Subcutaneous adipose tissue (tissue), 3 donors: ENCODE measurements around a stretch of chr3.

DNA sequence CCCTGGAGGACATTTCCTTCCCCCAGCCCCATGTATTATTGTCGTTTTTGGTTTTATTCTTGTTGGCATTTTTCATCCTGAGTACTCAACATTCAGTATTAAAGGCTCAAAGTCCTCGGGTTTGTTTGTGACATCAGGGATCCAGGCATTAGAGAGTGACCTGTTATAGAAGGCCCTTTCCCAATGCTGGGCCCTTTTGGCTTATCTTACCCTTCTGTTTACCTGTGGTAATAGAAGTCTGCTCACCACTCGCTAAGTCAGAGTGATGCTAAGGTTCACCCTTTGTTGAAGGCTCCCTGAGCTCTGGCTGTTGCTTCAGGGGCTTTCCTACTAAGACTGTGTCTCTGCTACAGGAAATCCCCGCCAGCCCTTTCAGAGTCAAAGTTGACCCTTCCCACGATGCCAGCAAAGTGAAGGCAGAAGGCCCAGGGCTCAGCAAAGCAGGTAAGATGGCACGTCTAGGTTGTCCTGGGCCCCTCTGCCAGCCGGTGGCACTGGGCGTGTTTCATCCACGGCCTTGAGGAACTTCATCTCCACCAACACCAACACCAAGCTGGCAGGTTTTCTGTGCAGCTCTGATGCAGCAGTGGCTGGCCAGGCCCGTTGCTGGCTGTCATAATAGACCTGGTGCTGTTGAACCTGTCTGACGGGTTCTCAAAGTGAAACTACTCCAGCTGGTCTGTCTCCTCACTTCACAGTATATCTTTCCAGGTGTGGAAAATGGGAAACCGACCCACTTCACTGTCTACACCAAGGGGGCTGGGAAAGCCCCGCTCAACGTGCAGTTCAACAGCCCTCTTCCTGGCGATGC, 99.1 kb downstream of the DNASE1L3 start:
- PRO-cap = no peak
- RAMPAGE, long total RNA, 3 experiments = no peak in any of the 3 experiments

DNA sequence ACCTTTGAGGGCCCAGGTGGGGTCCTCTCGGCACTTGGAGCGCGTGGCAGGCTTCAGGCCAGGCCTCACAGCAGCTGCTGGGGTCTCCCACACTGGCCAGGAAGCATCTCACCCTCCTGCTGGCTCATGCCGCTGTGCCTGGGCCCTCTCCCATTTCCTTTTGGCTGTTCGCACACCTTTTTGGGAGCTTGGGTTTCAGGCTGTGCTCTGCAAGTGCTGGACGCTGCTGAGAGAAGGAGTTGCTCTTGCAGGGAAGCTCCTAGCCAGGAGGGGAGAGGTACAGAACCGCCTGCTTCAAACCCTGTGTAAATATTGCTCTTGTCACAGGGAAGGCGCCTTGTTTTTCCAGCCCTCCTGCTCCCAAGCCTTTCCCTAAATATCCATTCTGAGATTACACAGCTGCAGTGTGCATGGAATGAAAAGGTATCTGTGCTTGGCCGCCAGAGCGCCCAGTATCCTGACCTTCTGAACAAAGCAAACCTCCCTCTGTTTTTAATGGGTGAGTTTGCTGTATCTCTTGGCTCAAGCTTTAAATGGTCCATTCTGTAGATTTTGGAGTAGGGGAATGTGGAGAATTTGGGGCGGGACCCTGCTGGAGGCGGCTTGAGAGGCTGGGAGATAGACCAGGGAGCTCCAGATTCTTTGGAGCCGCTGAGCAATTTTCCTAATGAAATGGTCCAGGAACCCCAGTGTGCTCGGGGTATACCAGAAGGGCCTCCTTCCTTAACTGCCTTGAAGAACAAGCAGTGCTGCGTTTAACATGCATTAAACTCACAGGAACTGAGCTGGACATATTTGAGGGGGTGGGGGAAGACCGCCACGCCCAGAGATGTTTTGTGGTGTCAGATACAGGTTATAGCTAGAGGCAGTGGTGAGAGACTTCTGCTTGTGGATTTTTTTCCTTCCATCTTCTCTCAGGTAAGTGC, 45.4 kb downstream of the DNASE1L3 start:
- PRO-cap = no peak
- RAMPAGE, long total RNA, 3 experiments = no peak in any of the 3 experiments

DNA sequence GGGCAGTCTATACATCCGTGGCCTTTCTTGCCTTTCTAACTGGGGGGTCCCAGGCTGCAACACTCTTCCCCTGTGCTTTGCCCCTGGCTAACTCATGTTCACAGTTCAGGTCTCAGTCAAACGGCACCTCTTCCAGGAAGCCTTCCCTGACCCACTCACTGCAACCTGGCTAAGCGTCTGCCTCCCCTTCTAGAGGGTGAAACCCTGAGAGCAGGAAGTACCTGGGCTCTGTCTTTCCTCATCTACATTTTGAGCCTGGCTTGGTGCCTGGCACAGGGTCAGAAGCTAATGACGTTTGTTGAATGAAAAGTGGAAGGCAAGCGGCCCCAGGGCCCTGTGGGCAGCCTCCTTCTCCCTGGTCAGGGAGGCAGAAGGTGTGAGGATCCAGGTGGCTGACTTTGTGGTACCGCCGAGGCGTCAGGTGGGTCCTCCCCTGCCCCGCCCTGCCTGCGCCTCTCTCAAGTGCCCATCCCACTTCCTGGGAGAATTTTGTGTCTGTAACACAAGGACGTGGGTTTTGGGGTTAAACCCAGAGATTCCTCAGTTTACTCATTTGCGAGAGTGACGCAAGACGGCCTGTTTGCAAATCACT, 32.1 kb downstream of the DNASE1L3 start:
- PRO-cap = no peak
- RAMPAGE, long total RNA, 3 experiments = no peak in any of the 3 experiments

- PRO-cap = no peak
- RAMPAGE, long total RNA, 3 experiments = no peak in any of the 3 experiments
Measured at GRCh38 chr3:58231022-58231574, 6.5 kb upstream of the ABHD6 start.

- PRO-cap = unidirectional peak, minus-strand start at chr3:58333175
- RAMPAGE, long total RNA, 3 experiments = no peak in any of the 3 experiments
Measured at GRCh38 chr3:58333017-58334108, 671 bp downstream of the PXK start.

DNA sequence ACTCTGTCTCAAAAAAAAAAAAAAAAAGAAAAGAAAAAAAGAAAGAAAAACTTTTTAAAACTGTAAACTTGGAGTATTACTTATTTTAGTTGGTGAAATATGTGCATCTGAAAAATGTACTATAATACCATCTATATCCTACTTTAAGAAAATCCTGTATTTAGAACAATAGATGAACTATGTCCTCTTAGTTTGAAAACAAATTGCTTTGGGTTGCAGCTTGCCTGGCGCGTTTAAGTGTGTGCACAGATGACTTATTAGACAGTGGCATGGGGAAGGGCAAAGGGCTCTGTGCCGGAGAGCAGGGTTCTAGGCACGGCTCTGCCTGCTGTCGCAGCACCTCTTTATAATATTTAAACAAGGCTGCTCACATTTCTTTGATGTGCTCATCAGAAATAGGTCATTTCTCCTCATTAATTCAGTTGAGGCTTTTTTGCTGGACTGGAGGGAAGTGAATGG, 10.0 kb downstream of the PXK start:
- PRO-cap = no peak
- RAMPAGE, long total RNA, 3 experiments = no peak in any of the 3 experiments

GRCh38 chr3:58518275-58518694, 18.7 kb downstream of the ACOX2 start:
- PRO-cap = no peak
- RAMPAGE, long total RNA, 3 experiments = no peak in any of the 3 experiments

GRCh38 chr3:58535834-58536563, 991 bp downstream of the ACOX2 start:
- PRO-cap = no peak
- RAMPAGE, long total RNA, 3 experiments = no peak in any of the 3 experiments

DNA sequence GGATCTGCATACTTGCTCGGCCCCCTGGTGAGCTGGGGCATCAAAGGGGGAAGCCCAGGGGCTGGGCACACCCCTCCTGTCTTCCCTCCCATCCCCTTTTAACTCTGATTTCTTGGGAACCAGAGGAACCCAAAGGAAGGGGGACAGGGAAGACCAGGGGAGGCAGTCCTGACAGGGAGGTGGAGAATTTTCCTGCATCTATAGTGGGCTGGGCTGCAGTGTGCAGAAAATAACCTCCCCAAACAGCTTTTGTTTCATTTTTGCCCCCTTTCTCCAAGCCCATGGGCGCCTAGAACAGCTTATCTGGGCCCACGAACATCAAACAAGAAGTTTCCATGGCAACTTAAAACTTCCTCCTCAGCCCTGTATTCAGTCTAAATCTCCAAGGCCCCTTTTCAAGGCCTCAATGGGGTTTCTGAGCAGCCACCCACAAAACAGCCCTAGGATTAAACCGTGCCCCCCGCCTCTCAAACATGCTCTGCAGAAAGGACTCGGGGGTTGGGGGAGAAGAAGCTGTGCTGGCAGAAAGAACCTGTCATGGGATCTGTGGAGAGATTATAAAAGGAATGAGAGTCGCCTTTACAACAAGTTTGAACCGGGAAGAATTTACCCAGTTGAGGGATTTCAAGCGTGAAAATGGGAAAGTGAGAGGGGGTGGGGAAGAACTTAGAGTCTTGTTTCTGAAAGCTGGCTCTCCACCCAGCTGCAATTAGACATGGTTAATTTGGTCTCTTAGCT, 4.1 kb upstream of the FAM107A start:
- PRO-cap = no peak
- RAMPAGE, long total RNA, 3 experiments = no peak in any of the 3 experiments

- PRO-cap = no peak
- RAMPAGE, long total RNA, 3 experiments = no peak in any of the 3 experiments
Measured at GRCh38 chr3:58842459-58843046, 176.0 kb upstream of the FAM3D start.

- PRO-cap = no peak
- RAMPAGE, long total RNA, 3 experiments = no peak in any of the 3 experiments
Measured at GRCh38 chr3:58899492-58899736, 150.4 kb downstream of the CFAP20DC start.

DNA sequence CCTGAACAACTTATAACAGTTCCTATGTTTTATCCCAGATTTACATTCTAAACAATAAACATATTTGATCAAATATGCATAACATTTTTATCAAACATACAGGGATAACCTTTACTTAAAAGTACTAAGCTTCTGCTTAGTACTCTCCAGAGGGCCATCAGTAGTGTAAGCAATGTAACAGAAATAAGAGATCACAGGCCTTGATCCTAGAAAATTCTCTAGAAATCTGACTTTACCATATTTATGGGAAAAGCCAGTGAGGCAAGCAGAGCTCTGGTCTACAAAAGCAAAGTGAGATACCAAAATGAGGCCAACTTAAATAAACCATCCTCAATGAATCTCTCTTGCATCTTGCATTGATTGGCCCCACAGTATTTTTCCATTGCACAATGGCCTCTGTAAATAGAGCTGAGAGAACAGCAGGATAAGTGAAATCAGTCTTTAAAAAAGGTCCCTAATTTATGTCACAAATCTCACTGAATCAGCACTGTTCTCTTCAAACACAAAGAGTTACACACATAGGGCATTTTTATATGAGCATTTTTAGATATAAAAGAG, 9.0 kb downstream of the CFAP20DC start:
- PRO-cap = no peak
- RAMPAGE, long total RNA, 3 experiments = no peak in any of the 3 experiments

- PRO-cap = no peak
- RAMPAGE, long total RNA, 3 experiments = no peak in any of the 3 experiments
Measured at GRCh38 chr3:59368452-59368870, 318.6 kb upstream of the CFAP20DC start.

DNA sequence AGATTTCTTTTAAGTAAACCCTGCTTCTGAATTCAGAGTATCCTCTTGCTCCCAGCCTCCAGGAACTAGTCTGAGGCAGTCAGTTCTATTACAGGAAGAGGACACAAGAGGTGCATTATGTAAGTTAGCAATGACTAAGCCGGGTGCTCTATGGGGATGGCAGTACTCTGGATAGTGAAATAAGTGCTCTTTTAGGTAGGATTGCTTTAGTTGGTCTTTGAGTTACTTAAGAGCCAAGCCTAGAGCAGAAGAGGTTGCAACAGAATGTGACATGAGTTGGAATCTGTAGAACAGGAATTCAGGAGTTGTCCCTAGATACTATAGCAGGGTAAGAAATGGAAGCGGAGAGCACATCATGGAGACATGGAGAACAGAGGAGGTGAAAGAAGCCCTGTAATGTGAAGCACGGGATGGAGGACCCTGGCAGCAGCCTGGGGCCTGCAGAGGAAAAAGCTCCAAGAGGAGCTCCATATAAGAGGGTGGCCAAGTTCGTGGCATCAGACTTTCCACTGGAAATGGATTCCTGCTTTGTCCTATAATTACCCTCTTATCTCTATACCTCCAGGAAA, 851.3 kb downstream of the FHIT start:
- PRO-cap = no peak
- RAMPAGE, long total RNA, 3 experiments = no peak in any of the 3 experiments

DNA sequence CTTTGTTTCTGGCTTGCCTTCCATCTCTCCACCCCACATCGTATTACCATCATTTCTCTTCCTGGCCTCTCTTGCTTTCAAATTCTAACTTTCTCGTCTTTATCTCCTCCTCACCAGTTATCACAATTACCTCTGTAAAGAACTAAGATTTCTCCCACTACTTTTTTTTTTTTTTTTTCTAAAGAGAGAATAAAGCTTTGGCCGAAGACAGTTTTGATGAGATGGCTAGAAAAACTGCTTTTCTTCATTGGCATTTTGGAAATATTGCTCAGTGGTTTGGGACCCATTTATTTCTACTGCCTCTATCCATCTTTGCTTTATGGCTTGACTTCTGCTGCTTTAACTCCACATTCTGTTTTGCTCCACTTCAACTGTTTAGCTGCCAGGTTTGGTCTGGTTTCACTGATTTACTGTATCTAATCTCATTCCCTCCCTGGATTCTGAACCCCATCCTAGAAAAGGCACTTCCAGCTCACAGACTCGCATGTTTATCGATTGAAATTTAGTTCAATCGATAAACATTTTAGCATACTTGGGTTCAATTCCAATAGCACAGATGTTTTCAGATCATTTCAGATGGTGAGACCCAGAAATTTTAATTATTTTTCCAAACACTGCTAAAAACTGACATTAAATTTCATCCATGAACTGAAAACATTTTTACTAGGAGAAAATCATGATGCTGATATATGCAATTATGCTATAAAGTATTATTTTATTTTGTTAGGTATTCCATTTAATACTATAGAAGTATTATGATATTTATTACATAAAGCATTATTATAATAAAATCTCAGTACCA, 830.2 kb downstream of the FHIT start:
- PRO-cap = no peak
- RAMPAGE, long total RNA, 3 experiments = no peak in any of the 3 experiments

DNA sequence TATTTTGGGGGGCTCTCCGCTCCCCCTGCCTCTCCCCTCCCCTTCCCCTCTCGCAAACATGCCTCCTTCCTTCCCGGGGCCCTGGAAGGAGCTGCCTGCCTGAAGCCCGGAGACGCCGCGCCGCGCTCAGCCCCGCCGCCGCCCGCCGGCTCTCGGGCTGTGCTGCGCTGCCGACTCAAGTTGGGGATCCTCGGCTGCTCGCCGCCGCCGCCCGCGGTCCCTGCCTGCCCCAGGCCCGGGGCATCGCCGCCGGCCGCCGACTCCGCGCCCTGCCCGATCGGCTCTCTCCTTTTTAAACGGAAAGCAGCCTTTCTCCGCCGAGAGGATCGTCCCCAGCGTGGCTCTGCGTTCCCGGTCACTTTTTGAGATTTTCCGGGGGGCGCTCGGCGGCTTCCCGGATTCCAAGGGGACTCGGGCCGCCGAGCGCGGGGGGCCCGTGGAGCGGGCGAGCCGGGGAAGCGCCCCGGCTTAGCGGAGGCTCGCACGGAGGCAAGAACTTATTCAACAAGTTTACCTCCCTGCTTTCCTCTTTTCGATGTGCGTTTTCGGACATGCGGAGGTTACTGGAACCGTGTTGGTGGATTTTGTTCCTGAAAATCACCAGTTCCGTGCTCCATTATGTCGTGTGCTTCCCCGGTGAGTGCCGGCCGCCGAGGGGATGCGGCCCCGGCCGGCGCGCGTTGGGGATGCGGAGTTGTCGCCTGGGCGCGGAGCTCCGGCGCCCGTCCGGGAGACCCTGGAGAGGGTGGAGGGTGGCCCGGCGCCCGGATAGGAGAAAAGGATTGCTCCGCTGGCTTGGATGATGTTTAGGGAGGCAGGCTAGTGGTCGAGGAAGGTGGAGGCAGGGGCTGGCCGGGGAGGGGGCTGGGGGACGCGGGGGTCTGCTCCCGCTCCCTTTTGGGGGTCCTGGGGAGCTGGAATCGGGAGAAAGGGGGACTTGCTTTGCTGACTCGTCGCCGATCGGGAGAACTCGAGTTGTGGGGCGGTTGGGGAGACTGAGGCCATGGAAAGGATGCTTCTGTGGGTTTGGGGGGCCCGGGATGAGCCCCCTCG, 692 bp downstream of the PTPRG start:
- PRO-cap = unidirectional peak, plus-strand start at position 86 of the sequence; unidirectional peak, minus-strand start at position 688 of the sequence
- RAMPAGE, long total RNA, 3 experiments = start-site peak on the plus strand in 1 of 3 experiments, centred at position 523 of the sequence, 26 reads per replicate

- PRO-cap = no peak
- RAMPAGE, long total RNA, 3 experiments = no peak in any of the 3 experiments
Measured at GRCh38 chr3:61585943-61586694, 24.7 kb downstream of the PTPRG start.

DNA sequence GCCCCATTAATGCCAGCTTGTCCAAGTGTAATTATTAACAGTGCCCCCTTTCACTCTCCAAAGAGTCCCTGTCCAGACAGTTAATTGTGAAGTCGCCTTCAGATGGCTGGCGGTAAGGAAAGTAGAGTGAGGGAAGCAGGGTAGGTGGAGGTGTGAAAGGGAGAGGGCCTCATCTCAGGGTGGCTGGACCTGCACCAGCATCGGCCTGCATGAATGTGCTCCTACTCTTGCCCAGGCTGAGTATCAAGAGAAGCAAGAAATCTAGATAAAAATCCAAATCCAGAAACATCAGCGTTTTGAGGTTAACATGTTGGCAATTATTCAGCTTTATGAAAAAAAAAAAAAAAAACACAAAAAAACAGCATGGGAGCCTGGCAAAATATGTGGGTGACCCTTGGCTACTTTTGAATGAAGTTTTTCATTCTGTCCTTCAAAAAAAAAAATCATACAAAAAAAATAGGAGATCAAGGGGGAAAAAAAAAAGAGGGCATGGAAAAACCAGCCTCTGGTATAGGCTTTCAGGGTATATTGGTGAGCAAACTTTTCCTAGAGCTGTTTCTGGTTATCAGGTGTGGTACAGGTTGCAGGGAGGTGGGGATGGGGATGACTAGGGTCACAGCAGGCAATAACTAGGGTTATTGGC, 118.9 kb downstream of the PTPRG start:
- PRO-cap = no peak
- RAMPAGE, long total RNA, 3 experiments = no peak in any of the 3 experiments

GRCh38 chr3:61715202-61715966, 154.0 kb downstream of the PTPRG start:
- PRO-cap = no peak
- RAMPAGE, long total RNA, 3 experiments = start-site peak on the plus strand in 1 of 3 experiments, at chr3:61715320-61715501 at its widest, 7 reads per replicate

GRCh38 chr3:61778311-61779362, 217.3 kb downstream of the PTPRG start:
- PRO-cap = no peak
- RAMPAGE, long total RNA, 3 experiments = no peak in any of the 3 experiments